AG09319 (cell line): ENCODE measurements around a stretch of chr2.

DNA sequence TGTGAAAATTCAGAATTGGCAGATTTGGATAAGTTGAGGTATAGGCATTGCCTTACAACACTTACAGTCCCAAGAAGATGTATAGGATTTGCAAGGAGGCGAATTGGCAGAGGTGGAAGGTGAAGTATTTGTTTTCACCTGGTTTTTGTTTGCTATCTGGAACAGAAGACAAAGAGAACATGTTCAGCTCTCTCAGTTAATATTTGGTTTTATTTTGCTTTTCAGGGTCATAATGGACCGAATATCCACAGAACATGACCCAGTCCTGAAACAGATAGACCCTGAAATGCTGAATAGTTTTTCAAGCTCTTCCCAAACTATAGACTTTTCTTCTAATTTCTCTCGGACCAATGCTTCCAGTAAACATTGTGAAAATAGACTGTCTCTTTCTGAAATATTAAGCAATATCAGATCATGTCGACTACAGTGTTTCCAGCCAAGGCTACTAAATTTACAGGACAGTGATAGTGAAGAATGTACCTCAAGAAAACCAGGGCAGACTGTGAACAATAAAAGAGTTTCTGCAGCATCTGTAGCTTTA is 104.1 kb upstream of the KIF5C start:
- RRBS: no CpG with 5 or more reads among the region's 4 CpGs

GRCh38 chr2:148999503-149000065 is 38.9 kb upstream of the LYPD6B start:
- RRBS: no CpG with 5 or more reads among the region's 9 CpGs

- RRBS: no CpG with 5 or more reads among the region's 25 CpGs
These were observed 35.6 kb upstream of the LYPD6B start for GRCh38 chr2:149002880-149003329.

DNA sequence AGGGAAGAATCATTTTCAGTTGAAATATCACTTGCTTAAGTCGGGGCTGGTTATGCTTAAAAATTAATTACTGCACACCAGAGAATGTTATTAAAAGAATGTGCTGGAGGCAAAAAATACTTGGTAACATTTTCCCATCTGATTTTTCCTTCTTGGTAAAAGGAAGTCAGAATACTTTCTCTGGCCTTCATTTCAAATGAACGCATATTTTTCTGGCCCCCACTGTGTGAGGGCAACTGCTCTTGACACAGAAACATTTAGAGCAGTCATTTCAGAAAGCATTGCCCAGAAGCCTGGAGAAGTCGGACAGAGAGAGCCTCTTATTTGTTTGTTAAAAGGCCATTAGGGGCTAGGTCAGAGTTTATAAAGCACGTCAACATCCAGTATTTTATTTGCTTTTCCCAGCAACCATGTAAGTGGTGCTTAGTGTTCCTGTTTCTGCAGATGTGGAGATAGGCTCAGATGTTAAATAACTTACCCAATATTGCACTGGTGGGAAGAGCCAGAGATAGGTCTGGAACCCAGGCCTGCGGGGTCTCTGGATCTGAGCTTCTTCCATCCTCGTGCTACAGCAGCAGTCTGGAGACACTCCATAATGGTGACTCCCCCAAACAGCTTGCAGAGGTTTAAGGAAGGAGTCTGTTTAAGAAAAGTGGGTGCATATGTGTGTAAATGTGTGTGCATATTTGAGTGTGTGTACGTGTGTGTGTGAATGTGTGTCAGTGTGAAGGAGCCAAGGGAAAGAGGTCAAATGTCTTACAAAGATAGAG is 32.8 kb upstream of the LYPD6B start:
- RRBS: no CpG with 5 or more reads among the region's 7 CpGs

DNA sequence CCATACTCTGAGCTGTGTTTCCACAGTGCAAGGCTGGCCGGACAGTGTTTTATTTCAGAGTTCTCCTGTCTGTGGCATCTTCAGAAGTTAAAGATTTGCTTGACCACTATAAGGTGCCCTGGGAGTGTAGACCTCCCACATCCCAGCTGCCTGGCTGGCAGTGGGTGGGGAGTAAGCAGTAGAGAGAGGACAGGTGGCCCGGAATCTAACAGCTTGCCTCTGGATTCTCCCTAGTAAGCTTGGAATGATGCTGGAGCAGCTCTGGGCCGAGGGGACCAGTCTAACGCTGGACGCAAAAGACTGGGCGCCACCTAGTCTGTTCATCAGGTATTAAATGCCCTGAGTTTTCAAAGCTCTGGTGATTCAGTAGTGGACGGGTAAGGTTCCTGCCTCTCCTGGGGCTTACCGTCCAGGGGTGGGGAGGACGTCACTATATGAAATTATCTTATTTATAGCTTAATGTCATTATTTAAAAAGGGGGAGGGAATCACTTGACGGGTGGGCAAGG is 687 bp upstream of the LYPD6B start:
- RRBS: no CpG with 5 or more reads among the region's 10 CpGs

- RRBS: no CpG with 5 or more reads among the region's 9 CpGs
These were observed 10.5 kb upstream of the MMADHC start for GRCh38 chr2:149597928-149598594.

DNA sequence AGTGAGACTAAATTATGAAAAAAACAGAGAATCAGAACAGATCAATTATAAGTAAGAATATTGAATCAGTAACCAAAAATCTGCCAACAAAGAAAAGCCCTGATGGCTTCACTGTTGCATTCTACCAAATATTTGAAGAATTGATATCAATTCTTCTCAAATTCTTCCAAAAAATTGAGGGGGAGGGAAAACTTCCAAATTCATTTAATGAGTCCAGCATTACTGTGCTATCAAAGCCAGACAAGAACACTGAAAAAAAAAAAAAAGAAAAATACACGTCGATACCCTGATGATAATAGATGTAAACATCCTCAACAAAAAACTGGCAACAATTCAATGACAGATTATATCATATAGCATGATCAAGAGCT is 332.6 kb upstream of the MMADHC start:
- RRBS: no CpG with 5 or more reads among the region's 2 CpGs

- RRBS: no CpG with 5 or more reads among the region's 4 CpGs
These were observed 134.4 kb upstream of the RND3 start for GRCh38 chr2:150621828-150622293.

GRCh38 chr2:151414411-151415074 is 4.8 kb downstream of the RIF1 start:
- RRBS: no CpG with 5 or more reads among the region's 3 CpGs

- RRBS: 95% methylated on average over 1 of the region's 11 CpGs
These were observed 8.3 kb downstream of the RIF1 start for GRCh38 chr2:151417488-151418886.

- RRBS: no CpG with 5 or more reads among the region's 11 CpGs
These were observed 36.3 kb downstream of the ARL5A start for GRCh38 chr2:151791502-151792693.

DNA sequence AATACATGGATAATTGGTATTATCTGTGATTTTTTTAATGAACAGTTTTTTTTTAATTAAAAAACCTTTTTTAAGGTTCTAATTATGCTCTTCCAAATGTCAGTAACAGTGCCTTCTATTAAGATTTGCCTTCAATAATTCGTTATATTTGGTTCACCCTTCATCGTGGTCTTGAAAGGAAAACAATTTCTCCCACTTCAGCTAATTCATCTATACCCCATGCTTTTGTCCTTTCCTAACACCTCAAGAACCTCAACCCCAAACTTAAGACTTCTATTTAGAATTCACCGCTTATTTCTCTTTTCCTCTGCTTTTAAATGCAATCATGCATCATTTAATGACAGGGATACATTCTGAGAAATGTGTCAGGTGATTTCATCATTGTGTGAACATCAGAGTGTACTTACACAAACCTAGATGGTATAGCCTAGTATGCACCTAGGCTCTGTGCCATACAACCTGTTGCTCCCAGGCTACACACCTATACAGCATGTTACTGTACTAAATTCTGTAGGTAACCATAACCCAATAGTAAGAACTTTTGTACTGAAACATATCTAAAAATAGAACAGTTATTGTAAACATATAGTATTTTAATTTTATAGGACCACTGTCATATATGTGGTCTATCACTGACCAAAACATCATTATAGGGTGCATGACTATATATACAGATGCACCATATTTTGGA is 22.9 kb downstream of the ARL5A start:
- RRBS: no CpG with 5 or more reads among the region's 3 CpGs

- RRBS: 1% methylated on average over 10 of the region's 25 CpGs
These were observed 618 bp downstream of the CACNB4 start for GRCh38 chr2:152098274-152098577.

GRCh38 chr2:152173822-152174247 is 1.7 kb downstream of the STAM2 start:
- RRBS: no CpG with 5 or more reads among the region's 3 CpGs

GRCh38 chr2:152389104-152390128 is 54.4 kb downstream of the FMNL2 start:
- RRBS: 98% methylated on average over 7 of the region's 28 CpGs

- RRBS: no CpG with 5 or more reads among the region's 6 CpGs
These were observed 182.5 kb downstream of the PRPF40A start for GRCh38 chr2:152534786-152535225.

GRCh38 chr2:152614675-152615128 is 102.6 kb downstream of the PRPF40A start:
- RRBS: no CpG with 5 or more reads among the region's 1 CpG

DNA sequence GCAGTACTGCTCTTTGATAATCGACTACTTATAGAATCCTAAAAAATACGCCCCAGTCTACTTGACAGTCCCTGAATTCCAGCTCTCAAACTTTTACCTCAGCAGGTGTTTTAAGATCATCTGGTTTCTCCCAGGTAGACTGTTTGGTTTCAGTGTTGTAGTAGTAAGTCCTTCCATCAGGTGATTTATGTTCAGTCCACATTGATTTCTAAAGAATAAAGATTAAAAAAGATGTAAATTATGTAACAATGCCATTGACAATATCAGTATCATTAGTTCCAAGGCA is 36.2 kb downstream of the PRPF40A start:
- RRBS: no CpG with 5 or more reads among the region's 2 CpGs

DNA sequence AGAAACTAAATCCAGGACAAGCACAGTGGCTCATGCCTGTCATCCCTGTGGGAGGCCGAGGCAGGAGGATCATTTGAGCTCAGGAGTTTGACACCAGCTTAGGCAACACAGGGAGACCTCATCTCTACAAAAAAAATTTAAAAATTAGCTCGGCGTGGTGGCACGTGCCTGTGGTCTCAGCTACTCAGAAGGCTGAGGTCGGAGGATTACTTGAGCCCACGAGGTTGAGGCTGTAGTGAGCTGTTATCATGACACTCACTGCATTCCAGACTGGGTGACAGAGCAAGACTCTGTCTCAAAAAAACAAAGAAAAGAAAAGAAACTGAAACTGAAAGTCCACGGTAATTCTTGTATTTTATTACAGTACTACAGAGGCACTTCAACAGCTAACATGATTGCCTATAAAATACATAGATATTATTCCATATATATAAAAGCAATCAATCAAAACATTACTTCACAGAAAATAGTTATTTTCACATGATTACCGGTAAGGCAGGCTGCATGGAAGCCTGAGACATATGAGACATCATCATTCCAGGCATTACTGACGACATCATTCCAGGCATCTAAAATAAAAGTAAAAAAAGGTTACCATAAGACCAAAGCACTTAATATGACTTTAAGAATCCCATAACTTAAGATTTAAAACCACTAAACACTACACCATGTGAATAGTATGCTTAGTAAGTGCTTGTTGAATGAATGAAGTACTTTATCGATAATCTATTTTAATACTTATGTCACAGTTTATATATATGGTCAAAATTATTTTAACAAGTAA is 23.0 kb downstream of the PRPF40A start:
- RRBS: no CpG with 5 or more reads among the region's 10 CpGs

GRCh38 chr2:152804367-152804594 is 85.9 kb downstream of the ARL6IP6 start:
- RRBS: no CpG with 5 or more reads among the region's 6 CpGs